Right common carotid artery plus branches (tissue), 1 donor: ENCODE data around the gene XPO1.

- PRO-cap: no peak
Observed at GRCh38 chr2:61300906-61301733, 139.1 kb downstream of the C2orf74 start.

- PRO-cap: no peak
Observed at GRCh38 chr2:61311469-61312062, 149.6 kb downstream of the C2orf74 start.

- PRO-cap: unidirectional peak, plus-strand start at chr2:61537952; bidirectional peak, plus-strand start at chr2:61538439, minus-strand start at chr2:61538258
Observed at GRCh38 chr2:61537673-61538412, at the start of gene XPO1. Gene XPO1 (minus strand): TSS chr2:61538356.

- PRO-cap: no peak
Observed at GRCh38 chr2:61970878-61971110, 65.3 kb downstream of the COMMD1 start.

DNA sequence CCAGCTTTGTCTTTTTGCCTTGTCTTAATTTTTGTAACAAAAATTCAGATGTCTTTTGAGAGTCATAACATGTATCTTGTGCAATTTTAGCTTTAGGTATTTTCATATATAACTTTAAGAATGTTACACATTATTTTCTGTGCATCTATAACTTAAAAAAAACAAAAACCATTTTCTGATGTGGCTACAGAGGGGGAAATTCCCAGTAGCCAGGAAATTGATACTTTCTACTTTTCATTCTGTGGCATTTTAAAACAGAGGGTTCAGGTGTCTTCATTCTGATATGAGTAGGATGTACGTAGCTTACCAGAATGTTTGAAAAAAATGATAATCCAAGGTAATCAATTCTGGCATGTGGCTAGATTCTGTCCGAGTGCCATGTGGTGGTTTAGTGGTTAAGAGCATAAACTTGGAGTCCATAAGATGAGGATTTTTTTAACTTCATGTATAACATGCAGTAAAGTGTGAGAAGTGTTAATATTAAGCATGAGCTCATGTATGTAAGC is 4.3 kb downstream of the B3GNT2 start:
- PRO-cap: no peak

- PRO-cap: no peak
Observed at GRCh38 chr2:62225939-62226532, 30.1 kb downstream of the B3GNT2 start.

GRCh38 chr2:62578781-62579223 is 72.8 kb upstream of the TMEM17 start:
- PRO-cap: no peak

- PRO-cap: no peak
Observed at GRCh38 chr2:62590008-62590346, 84.0 kb upstream of the TMEM17 start.

DNA sequence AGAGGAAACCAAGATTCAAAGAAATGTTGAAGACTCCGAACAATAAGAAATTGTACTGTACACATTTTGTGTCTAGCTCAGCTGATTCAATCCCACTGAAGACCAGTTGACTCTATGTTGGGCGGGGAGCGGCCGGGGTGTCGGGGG is 670 bp upstream of the EHBP1 start:
- PRO-cap: no peak

GRCh38 chr2:62789357-62789999 is 84.0 kb downstream of the EHBP1 start:
- PRO-cap: no peak

- PRO-cap: no peak
Observed at GRCh38 chr2:62881152-62881473, 169.5 kb upstream of the OTX1 start.

- PRO-cap: no peak
Observed at GRCh38 chr2:62978972-62979584, 71.6 kb upstream of the OTX1 start.

DNA sequence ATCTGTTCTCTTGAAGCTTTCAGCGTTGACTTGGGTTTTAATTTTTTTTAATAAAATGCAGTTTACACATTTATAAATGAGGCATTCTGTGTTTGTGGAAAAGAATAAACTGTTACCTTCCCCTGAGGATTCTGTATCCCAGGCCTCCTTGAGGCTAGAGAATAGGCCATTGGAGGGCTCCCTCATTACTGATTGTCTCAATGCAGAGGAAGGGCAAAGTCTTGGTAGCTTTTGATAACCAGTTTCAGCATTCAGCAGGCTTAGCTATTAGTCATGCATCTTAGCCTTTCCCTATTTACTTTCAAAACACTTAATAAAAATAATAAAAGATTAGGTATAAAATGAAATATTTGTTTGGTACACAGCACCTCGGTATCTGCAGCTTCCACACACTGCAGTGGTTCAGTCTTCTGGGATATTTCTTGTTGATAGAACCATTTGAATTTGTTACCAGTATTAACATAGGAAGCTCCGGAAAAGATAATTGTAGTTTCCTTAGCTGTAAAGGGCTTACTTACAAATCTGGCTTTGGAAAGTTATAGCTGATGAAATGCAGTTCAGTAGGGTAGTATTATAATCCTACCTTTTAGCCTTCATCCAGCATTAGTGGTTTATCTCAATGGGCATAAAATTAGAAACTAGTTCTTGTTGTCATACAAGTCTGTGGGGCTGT is 57.9 kb upstream of the OTX1 start:
- PRO-cap: no peak

DNA sequence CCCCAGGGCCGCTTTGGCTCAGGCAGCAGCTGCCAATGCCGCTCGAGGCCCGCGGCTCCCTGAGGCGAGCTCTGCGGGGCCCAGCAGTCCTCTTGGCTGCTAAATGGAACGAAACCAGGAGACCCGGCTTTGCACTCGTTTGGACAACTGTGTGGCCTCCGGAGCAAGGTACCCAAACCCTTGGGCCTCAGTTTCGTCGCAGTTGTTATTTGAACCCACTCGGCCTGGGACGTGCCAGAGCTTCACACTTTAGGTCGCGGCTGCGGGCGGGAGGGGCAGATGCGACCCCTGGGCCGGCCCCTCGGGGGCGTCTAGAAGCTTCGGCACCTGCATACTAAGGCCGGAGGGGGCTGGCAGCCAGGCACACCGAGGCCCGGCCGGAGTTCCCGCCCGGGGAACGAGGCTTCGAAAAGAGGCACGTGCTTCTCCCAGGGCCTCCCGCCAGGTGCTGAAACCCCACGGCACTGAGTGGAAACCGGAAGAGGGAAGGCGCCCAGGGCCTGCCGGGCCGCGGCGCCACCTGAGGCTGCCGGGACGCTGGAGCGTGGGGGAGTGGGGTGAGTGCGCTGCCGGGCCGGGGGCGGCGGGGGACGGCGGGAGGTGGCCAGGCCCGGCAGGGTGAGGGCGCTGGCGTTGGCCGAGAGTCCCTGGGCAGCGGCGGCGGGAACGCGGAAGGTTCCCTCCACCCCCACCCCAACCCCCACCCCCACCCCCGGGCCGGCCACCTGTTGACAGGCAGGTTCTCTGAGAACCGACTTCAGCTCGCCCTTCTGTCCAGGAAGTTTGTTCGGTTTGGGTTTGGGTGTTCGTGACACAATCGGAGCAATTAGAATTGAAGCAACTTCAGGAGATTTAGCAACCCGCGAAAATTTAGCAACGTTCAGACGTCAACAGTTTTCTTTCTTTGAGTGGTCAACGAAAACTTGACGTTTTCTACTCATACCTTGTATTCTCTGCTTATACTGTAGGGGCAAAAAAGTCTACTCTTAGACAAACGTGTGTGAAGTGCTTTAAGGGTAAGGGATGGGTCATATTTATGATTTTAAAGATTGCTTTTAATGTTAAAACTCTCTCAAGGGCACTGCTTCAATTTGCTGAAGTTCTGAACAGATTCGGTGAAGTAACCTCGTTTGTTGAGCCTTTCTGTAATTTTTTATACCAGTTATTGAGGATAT is 9.0 kb downstream of the OTX1 start:
- PRO-cap: no peak

DNA sequence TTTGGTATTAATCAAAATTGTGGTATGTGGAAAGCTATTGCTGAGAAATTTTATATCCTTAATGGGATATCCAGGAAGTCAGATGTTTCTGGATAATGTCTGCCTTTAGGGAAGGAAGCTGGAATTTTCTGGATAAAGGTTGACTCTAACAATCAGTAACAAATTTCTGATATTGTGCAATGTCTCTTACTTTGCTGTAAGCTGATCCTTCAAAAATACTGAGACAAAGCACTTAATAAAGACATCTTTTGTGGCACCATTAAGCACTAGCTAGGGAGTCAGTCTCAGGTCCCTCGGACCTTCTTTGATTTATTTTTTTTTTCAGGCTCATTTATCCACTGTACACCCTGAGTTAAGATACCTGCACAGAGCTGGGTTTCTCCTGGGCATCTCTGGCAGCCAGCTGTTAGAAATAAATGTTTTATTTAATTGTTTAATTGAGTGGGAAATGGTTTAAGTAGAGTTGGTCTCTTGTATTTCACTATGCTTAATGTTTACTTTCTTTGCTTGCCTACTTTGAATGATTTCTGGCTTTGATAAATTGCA is 100.6 kb upstream of the UGP2 start:
- PRO-cap: no peak

DNA sequence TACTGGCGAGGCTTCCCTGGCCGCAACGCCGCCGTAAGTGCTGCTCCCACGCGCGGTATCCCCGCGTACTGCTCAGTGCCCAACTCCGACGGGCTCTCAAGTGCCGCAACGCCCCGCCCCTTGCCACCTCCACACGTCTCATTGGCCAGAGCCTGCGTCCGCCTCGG is 1.1 kb upstream of the UGP2 start:
- PRO-cap: bidirectional peak, plus-strand start outside the sequence, minus-strand start at position 70 of the sequence

GRCh38 chr2:63886041-63886874 is 44.6 kb downstream of the UGP2 start:
- PRO-cap: no peak

DNA sequence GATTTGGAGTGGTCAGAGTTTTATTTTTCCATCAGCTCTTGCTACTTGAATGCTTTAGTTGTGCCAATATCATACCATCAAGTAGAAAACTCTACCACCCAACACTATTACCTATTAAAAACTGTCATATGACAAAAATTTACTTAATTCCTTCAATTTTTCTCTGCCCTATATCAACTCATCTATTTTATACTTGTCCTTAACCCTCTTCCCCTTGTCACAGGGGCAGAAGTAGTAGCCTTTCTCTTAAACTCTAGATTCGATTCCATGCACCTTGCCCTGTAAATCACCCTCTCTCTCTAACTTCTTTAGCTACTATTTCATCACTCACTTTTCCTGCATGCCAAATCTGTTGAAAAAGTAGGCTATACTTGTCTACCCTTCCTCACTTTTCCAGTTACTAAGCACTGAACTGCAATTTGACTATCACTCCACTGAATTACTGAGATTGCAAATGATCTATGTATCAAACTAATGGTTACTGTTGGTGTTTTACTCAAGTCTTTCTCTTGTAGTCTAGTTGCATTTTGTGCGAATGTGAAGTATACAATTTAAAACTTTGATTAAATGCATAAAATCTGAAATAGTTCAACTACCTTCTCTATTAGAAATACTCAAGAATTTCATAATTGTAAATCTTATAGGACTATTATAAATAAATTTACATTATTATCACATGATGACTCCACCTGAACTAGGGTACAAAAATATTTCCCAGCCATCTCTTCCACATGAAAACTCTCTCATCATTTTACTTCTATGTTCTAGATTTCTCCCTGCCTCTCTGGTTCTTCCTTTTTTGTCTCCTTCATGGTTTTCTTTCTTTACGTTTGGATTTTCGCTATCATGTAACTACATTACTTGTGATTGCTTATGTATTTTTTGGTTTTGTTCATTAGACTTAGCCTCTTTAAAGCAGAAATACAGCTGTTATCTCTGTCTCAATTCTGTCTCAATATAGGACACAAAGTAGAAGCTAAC is 77.1 kb downstream of the UGP2 start:
- PRO-cap: no peak

- PRO-cap: no peak
Observed at GRCh38 chr2:63949928-63950442, 69.2 kb downstream of the VPS54 start.

DNA sequence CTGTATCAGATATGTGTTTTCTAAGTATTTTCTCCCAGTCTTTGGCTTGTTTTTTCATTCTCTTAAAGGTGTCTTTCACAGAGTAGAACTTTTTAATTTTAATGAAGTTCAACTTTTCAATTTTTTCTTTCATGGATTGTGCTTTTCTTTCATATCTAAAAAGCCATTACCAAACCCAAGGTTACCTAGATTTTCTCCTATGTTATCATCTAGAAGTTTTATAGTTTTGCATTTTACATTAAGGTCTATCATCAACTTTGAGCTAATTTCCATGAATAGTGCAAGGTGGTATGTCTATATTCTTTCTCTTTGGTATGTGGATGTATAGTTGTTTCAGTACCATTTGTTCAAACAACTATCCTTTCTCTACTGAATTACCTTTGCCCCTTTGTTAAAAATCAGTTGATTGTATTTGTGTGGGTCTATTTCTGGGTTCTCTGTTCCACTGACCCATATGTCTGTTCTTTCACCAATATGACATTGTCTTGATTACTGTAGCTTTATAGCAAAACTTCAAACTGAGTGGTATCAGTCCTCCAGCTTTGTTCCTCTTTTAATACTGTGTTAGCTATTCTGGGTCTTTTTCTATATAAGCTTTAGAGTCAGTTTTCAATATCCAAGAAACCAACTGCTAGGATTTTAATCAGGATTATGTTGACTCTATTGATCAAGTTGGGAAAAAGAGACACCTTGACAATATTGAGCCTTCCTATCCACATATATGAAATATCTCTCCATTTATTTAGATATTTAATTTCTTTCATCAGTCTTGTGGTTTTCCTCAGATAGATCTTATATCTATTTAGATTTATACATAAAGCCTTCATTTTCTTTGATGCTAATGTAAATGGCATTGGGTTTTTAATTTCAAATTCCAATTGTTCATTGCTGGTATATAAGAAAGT is 45.1 kb downstream of the VPS54 start:
- PRO-cap: no peak